ENCODE data around the genes INTS4, KCTD21 and PRCP.

DNA sequence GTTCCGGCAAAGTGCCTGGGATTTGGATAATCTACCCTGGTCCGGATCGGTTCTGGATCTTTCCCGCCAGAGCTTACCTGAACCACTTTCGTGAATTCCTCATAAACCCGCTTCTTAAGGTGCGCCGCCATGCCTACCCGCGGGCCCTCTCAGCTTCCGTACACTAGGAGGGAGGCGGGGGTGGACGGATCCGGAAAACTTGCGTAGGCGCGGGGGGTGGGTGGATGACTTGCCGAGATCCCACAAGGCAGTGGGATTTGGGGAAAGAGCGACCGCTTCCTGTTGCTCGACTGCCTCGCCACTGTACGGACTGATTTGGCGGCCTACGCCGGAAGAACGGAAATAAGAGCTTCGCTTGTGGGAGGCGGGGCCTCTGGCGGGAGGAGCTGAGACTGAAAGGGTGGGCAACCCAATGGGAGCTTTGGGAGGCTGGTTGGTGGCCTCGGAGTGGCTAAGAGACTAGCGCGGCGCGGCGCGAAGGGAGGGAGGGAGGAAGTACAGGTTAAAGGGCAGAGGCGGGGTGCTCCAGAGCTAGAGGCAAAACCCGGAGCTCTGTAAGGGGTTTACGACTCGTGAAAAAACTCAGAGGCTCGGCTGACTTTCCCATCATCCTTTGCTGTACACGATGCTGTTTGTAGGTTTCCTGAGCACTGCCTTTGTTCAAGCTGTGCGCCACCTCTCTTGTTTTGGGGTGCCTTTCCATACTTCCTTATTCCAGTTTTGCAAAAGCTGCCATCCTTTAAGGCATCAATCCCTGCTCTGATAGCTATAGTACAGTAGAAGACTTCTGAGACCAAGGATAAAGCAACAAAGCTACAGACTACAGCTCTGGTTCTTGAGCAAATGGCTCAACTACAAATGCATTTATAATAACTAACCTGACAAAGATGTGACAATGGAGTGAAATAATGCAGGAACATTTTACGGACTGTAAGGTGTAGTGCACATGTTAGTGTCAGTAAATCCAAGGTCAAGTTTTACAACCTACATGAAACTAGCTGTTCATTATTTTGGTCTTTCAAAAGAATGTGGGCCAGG is at the start of gene INTS4:
INTS4 (minus strand) TSS at position 156 of the 1,038 bp plus-strand sequence.
- PRO-cap, 6 experiments: peak in 6 of 6 experiments; most common plus-strand start position 505 of the sequence (in 6); most common minus-strand start position 156 of the sequence (in 5)
- RAMPAGE, long total RNA, 2 experiments: start-site peak on the minus strand in 2 of 2 experiments, centred at positions 149 to 152 of the sequence, 65 to 91 reads per replicate
- RRBS: 3% methylated on average over 5 of the region's 45 CpGs

DNA sequence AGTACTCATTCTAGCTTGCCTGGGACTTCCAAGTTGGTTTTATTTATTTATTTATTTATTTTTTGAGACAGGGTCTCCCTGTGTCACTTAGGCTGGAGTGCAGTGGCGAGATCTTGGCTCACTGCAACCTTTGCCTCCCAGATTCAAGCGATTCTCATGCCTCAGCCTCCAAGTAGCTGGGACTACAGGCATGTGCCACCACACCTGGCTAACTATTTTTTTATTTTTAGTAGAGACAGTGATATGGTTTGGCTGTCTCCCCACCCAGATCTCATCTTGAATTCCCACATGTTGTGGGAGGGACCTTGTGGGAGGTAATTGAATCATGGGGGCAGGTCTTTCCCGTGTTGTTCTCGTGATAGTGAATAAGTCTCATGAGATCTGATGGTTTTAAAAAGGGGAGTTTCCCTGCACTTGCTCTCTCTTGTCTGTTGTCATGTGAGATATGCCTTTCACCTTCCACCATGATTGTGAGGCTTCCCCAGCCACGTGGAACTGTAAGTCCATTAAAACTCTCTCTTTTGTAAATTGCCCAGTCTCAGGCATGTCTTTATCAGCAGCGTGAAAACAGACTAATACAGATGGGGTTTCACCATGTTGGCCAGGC is 8.2 kb downstream of the KCTD14 start:
- PRO-cap, 6 experiments: no peak in any of the 6 experiments
- RAMPAGE, long total RNA, 2 experiments: no peak in any of the 2 experiments
- RRBS: no CpG with 5 or more reads among the region's 6 CpGs

GRCh38 chr11:78072850-78073146 is 6.9 kb downstream of the NDUFC2 start:
- PRO-cap, 6 experiments: no peak in any of the 6 experiments
- RAMPAGE, long total RNA, 2 experiments: no peak in any of the 2 experiments
- RRBS: no CpG with 5 or more reads among the region's 4 CpGs

DNA sequence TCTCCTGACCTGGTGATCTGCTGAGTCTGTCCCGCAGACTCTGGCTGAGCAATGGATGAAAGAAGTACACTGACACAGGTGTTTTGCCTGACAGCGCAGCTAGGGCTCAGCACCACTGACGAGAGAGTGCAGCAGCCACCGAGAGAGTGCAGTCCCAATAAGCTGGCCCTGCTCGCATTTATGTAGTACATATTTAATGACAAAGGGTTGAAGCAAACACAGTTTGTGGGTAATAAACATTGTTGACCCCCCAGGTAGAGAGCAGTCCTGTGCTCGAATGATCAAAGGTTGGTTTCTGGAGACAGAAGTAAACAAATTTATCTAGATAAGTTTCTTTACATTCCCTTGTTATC is 10.8 kb upstream of the NDUFC2 start:
- PRO-cap, 6 experiments: no peak in any of the 6 experiments
- RAMPAGE, long total RNA, 2 experiments: no peak in any of the 2 experiments
- RRBS: no CpG with 5 or more reads among the region's 6 CpGs

GRCh38 chr11:78187367-78187807 is 1.0 kb downstream of the KCTD21 start:
- PRO-cap, 6 experiments: no peak in any of the 6 experiments
- RAMPAGE, long total RNA, 2 experiments: no peak in any of the 2 experiments
- RRBS: no CpG with 5 or more reads among the region's 12 CpGs

GRCh38 chr11:78188456-78189067 is at the start of gene KCTD21:
KCTD21 (minus strand) TSS chr11:78188626.
- PRO-cap, 6 experiments: peak in 6 of 6 experiments; most common plus-strand start chr11:78188832 (in 3); most common minus-strand start chr11:78188597 (in 5)
- RAMPAGE, long total RNA, 2 experiments: no peak in any of the 2 experiments
- RRBS: 2% methylated on average over 23 of the region's 54 CpGs

DNA sequence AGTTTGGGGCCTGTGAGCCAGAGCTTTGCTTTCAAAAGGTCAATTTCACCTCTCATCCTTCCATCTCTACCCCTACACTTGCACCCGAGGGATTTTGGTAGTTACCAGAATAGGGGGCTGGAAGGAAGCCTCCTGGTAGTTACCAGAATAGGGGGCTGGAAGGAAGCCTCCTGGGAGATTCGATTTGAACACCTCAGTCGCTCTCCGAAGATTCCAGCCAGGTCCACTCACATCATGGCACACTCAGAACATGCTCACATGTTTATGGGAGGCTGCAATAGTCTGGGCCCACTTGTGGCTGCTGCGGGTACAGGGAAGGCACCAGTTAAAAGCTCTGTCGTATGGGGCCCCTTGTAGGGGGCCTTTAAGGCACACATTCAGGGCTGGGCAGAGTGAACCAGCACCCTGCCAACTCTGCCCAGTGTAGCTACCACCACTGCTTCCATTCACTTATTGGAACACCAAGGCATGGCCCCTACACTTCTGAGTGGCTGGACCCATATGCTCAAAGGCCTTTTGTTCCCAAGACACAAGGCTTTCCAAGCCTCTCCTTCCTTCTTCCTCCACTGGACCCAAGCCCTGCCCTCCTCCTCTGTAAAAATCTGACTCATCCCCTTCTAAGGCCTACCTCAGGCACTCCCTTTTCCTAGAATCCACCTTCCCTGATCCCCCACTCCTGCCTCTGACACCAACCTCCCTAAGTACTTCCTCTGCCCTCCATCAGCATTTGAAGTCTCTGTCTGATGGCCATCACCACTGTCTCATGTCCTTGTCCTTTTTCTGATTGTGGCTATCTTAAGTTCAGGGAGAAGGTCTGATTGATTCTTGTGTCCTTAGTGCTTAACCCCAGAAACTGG is 28.0 kb downstream of the USP35 start:
- PRO-cap, 6 experiments: no peak in any of the 6 experiments
- RAMPAGE, long total RNA, 2 experiments: no peak in any of the 2 experiments
- RRBS: no CpG with 5 or more reads among the region's 6 CpGs

GRCh38 chr11:78283717-78284841 is 95.4 kb downstream of the USP35 start:
- PRO-cap, 6 experiments: no peak in any of the 6 experiments
- RAMPAGE, long total RNA, 2 experiments: no peak in any of the 2 experiments
- RRBS: no CpG with 5 or more reads among the region's 10 CpGs

- PRO-cap, 6 experiments: no peak in any of the 6 experiments
- RAMPAGE, long total RNA, 2 experiments: no peak in any of the 2 experiments
- RRBS: no CpG with 5 or more reads among the region's 11 CpGs
Observed at GRCh38 chr11:78318142-78319337, 99.1 kb downstream of the GAB2 start.

DNA sequence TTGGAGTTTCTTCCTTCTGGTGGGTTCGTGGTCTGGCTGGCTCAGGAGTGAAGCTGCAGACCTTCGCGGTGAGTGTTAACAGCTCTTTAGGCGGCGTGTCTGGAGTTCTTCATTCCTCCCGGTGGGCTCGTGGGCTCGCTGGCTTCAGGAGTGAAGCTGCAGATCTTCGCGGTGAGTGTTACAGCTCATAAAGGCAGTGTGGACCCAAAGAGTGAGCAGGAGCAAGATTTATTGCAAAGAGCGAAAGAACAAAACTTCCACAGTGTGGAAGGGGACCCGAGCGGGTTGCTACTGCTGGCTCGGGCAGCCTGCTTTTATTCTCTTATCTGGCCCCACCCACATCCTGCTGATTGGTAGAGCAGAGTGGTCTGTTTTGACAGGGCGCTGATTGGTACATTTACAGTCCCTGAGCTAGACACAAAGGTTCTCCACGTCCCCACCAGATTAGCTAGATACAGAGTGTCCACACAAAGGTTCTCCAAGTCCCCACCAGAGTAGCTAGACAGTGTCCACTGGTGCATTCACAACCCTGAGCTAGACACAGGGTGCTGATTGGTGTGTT is 46.5 kb upstream of the GAB2 start:
- PRO-cap, 6 experiments: no peak in any of the 6 experiments
- RAMPAGE, long total RNA, 2 experiments: no peak in any of the 2 experiments
- RRBS: no CpG with 5 or more reads among the region's 16 CpGs

- PRO-cap, 6 experiments: no peak in any of the 6 experiments
- RAMPAGE, long total RNA, 2 experiments: no peak in any of the 2 experiments
- RRBS: no CpG with 5 or more reads among the region's 7 CpGs
Observed at GRCh38 chr11:78651193-78651423, 76.4 kb upstream of the NARS2 start.

- PRO-cap, 6 experiments: no peak in any of the 6 experiments
- RAMPAGE, long total RNA, 2 experiments: no peak in any of the 2 experiments
- RRBS: no CpG with 5 or more reads among the region's 3 CpGs
Observed at GRCh38 chr11:78661993-78662247, 87.3 kb upstream of the NARS2 start.

- PRO-cap, 6 experiments: no peak in any of the 6 experiments
- RAMPAGE, long total RNA, 2 experiments: no peak in any of the 2 experiments
- RRBS: no CpG with 5 or more reads among the region's 4 CpGs
Observed at GRCh38 chr11:78840556-78840984, 265.9 kb upstream of the NARS2 start.

- PRO-cap, 6 experiments: no peak in any of the 6 experiments
- RAMPAGE, long total RNA, 2 experiments: no peak in any of the 2 experiments
- RRBS: no CpG with 5 or more reads among the region's 17 CpGs
Observed at GRCh38 chr11:79438273-79438526, 2.6 kb downstream of the TENM4 start.

DNA sequence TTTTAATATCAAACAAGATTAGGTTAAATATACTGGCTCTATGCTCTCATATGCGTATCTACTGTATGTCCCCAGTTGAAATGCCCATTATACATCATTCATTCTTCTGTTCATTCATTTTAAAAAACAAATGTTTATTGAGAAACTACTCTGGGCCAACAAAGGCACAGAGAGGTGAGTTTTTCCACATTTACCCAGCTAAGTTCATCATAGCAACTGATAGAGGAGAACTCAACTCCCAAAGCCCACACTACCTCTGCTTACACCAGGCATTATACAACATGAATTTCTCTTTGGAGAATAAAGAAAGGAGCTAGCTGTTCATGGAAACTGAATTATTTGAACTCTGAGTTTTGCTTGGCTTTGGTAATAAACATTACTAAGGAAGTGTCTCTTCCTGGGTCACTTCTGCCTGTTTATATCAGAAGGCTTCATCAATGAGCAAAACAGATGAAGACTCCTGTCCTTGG is 214.9 kb upstream of the TENM4 start:
- PRO-cap, 6 experiments: no peak in any of the 6 experiments
- RAMPAGE, long total RNA, 2 experiments: no peak in any of the 2 experiments
- RRBS: no CpG with 5 or more reads among the region's 1 CpG

DNA sequence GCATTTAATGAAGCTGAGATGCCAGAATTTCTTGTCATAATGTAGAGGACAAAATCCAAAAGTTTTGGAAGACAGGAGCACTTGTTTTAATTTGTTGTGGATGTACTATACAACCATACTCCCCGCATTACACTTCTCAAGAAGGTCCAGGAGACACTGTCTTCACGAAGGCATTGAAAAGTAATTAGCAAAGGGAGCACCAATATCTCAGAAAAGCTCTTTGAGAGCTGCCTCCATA is 1023.9 kb downstream of the FAM181B start:
- PRO-cap, 6 experiments: no peak in any of the 6 experiments
- RAMPAGE, long total RNA, 2 experiments: no peak in any of the 2 experiments
- RRBS: no CpG with 5 or more reads among the region's 2 CpGs

- PRO-cap, 6 experiments: peak in 1 of 6 experiments; most common minus-strand start chr11:81744895 (in 1)
- RAMPAGE, long total RNA, 2 experiments: no peak in any of the 2 experiments
- RRBS: no CpG with 5 or more reads among the region's 22 CpGs
Observed at GRCh38 chr11:81744661-81745035, 989.0 kb downstream of the FAM181B start.

DNA sequence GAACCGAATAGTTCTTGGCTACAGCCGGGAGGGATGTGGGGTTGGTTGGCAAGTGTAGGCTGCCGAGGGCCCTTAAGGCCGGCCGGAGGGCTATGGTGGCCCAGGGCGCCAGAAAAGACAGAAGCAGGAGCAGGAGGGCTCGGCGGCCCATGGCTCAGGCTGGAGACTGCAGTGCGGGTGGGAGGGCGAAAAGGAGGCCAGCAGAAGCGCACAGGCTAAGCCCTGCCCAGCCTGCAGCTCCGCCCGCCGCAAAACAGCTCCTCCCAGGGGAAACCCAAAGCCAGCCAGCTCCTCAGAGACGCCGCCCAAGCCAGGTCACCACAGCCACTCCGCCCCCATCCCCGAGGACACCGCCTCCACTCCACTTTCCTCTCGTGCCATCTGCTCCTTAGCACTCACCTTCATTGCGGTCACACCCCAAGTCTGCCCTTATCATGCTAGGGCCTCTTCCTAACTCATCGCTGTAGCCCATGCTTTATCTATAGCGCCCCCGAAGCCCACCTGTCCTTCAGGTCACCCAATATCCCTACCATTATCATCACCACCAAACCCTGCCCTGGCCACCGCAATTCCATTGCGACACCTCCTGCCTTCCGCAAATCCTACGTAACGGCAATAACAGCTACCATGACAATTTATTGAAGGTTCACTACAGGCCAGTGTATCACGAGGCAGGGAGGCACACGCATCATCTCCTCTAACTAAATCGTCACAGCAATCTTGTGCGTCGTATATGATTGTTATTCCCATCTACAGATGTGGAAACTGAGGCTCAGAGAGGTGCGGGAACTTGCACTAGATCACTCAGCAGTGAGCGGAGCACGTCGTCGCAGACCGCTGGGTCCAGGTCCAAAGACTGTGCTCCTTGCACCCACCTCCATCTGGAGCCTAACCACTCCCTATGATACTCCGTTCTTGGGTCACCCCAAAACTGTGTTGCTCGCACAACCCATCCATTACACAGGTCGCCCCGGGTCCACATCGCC is at the start of gene PRCP:
PRCP (minus strand) TSS at position 179 of the 986 bp plus-strand sequence.
- PRO-cap, 6 experiments: peak in 6 of 6 experiments; most common plus-strand start position 295 of the sequence (in 4); most common minus-strand start position 168 of the sequence (in 6)
- RAMPAGE, long total RNA, 2 experiments: start-site peak on the minus strand in 2 of 2 experiments, centred at position 163 of the sequence, 32 to 100 reads per replicate
- RRBS: 7% methylated on average over 4 of the region's 45 CpGs

GRCh38 chr11:82955680-82956514 is 54.4 kb downstream of the DDIAS start:
- PRO-cap, 6 experiments: no peak in any of the 6 experiments
- RAMPAGE, long total RNA, 2 experiments: no peak in any of the 2 experiments
- RRBS: no CpG with 5 or more reads among the region's 9 CpGs

DNA sequence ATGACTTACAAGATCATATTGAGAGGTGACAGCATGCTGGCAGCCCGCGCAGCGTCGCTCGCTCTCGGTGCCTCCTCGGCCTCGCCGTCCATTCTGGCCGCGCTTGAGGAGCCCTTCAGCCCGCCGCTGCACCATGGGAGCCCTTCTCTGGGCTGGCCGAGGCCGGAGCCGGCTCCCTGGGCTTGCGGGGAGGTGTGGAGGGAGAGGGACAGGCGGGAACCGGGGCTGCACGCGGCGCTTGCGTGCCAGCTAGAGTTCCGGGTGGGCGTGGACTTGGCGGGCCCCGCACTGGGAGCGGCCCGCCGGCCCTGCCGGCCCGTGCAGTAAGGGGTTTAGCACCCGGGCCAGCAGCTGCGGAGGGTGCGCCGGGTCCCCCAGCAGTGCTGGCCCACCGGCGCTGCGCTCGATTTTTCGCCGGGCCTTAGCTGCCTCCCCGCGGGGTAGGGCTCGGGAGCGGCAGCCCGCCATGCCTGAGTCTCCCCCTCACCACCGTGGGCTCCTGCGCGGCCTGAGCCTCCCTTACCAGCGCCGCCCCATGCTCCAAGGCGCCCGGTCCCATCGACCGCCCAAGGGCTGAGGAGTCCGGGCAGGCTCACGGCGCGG is 69.0 kb downstream of the DDIAS start:
- PRO-cap, 6 experiments: no peak in any of the 6 experiments
- RAMPAGE, long total RNA, 2 experiments: no peak in any of the 2 experiments
- RRBS: 98% methylated on average over 4 of the region's 60 CpGs